ENCODE measurements around a stretch of chr16.

GRCh38 chr16:11497944-11498197, 29.2 kb downstream of the ENSG00000188897 start:
- PRO-cap: unidirectional peak, plus-strand start at chr16:11498104

DNA sequence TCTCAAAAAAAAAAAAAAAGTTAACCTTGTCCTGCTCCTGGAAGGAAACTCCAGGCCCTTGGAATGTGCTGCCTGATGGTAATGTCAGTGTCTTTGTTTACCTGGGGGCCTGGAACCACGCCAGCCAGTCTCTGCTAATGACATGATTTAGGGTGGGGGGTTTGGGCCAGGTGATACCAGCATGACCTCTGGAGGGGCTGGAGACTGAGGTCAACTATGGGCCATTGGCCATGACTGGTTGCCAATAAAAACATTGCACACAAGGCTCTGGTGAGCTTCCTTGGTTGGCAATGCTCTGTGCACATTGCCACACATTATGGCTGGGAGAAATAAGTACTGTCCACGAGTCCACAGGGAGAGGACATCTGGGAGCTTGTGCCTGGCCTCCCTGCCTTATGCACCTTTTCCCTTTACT, 7.2 kb upstream of the ENSG00000188897 start:
- PRO-cap: no peak

- PRO-cap: no peak
Observed at GRCh38 chr16:11545333-11545823, 18.3 kb upstream of the ENSG00000188897 start.

DNA sequence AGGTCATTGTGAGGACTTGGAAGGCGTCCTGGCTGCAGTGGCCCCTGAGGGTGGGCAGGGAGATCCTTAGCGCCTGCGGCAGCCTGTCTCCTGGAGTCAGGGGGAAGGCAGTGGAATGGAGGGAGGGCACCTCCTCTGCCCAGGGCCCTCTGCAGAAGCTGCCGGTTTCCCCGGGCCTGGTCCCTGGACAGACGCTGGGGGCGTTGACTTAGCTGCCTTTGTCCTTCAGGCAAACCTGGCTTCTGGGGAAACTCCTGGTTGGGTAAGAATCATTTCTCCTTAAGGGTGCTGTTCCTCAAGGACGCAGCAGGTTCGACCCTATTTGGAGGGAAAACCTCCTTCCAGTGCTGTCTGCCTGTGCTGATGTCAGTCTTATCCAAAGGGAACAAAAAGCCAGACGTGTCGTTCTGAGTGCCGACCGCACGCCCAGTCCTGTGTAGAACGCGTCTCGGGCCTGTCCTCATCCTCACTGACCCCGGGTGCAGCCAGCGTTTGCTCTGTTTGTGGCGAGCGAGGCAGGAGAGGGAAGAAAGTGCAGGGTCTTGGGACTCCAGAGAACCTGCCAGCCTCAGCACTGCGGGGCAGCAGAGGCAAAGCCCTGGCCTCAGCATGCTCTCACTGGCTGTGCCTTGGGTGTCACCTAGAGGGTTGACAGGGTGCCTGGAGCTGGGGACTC, 5.7 kb downstream of the SNN start:
- PRO-cap: no peak

GRCh38 chr16:11679294-11680036, 11.2 kb downstream of the SNN start:
- PRO-cap: no peak

DNA sequence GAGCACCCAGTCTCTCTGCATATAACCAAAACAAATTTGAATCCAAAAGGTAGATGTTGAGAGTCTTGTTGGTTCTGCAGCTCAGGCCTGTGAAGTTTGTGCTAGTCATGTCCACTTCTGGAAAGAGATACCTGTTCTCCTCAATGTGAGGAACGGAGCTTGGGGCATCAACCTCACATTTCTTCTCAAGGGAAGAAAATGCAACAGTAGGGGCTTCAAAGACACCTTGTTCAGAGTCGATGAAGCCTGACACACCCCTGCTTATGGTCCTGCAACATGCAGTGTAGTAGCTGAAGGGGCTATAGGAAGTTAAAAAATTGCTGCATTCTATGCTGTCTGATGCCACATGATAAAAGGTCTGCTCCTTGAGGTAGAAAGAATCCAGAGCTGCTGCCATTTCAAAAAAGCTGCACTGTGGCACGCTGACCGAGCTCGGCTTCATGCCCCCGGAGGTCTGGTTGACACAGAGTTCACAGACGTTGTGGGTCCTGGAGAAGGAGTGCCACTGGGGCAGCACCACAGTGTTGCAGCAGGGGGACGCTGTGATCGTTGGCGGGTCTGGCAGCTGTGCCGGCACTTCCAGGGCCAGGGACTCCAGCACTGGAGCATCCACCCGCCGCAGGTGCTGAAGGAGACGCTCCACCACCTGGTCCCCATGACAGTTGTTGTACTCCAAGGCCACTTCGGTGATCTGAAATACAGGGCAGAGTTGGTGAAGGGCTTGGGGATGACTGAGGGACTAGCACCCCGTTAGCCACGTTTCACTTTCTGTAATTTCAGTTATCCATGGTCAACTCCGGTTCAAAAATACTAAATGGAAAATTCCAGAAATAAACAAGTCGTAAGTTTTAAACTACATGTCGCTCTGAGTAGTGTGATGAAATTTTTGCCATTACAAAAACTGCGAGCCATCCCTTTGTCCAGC, 23.4 kb downstream of the SNN start:
- PRO-cap: no peak

DNA sequence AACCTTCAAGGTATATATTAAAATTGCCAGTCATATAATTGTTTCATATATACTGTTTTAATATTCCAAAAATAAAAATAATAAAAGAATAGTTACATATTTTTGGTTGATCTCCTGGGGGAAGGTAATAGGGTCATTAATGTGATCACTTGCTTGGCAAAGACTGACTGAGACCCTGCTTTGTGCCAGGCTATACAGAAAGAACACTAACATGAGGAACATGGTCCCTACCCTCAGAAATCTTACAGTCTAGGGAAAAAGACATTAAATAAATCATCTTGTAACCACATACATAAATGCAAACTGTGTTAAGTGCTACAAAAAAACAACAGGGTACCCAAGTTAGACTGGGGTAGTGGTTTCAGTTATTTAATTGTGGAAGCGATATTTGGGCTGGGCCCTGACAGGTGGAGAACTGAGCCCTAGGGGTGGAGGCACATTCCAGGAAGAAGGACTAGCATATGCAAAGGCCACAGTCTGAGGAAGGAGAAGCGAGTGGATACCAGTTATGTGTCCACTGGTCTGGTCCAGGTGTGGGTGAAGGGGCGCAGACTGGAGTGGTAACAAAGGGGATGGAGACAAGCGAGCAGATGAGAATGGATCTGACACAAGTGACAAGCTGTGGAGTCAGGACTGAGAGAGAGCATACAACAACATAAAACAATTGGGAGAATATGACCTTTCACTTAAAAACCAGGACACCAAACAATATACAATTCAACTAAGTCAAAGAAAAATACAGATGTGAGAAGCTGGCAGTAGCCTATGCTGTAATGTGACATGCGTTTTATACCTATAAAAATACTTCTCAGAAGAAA, 22.9 kb downstream of the TXNDC11 start:
- PRO-cap: no peak

- PRO-cap: bidirectional peak, plus-strand start at chr16:11784022, minus-strand start at chr16:11783880
Observed at GRCh38 chr16:11783273-11784322, 13.5 kb downstream of the ZC3H7A start.

DNA sequence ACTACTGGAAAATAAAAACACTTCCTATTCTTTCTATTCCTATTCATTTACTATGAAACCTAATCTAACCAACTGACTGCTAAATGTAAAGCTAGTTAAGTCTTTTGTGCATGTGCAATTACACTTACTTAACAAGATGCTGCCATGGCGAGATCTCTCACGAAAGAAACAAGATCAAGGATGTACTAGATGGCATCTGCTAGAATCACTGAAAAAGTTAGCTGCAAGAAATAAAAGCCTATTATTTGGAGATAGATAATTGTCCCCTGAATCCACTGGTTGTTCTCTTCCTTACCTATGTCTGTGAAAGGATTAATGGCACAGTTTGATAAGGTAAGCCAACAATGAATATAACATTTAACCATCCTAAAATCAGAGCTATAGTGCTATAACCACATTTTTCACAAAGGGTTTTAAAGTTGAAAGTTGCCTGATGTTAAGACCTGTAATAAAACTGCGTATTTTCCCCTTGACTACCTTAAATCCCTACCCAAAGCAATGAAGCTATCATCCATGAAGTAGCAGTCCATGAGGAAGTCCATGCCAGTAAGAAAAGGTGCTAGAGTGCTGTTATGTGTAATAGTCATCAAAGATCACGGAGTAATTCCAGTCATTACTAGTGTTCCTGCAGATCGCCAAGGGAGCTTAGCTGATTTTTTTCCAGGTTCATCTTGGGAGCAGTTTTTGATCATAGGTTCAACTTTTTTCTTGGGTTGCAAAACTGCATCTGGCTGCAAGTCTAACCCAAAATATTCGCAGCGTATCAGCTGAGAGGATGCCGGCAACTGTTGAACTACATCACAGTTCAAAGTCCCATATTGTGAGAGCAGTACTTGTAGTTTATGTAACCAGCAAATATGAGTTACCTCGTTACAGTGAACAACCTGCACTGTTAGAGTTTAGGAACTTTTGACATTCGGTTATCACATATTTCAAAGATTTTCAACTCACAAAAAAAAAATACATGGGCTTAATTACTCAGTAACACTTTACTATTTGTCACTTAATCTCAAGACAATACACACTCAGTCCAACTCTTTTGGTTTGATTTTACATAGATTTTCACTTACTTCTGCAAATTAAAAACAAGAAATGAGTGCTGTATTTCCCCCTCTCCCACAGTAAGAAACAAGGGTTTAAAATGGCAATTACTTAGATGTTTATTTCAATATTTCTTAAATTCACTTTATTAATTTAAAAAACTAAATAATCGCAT, 18.2 kb upstream of the RSL1D1 start:
- PRO-cap: no peak

DNA sequence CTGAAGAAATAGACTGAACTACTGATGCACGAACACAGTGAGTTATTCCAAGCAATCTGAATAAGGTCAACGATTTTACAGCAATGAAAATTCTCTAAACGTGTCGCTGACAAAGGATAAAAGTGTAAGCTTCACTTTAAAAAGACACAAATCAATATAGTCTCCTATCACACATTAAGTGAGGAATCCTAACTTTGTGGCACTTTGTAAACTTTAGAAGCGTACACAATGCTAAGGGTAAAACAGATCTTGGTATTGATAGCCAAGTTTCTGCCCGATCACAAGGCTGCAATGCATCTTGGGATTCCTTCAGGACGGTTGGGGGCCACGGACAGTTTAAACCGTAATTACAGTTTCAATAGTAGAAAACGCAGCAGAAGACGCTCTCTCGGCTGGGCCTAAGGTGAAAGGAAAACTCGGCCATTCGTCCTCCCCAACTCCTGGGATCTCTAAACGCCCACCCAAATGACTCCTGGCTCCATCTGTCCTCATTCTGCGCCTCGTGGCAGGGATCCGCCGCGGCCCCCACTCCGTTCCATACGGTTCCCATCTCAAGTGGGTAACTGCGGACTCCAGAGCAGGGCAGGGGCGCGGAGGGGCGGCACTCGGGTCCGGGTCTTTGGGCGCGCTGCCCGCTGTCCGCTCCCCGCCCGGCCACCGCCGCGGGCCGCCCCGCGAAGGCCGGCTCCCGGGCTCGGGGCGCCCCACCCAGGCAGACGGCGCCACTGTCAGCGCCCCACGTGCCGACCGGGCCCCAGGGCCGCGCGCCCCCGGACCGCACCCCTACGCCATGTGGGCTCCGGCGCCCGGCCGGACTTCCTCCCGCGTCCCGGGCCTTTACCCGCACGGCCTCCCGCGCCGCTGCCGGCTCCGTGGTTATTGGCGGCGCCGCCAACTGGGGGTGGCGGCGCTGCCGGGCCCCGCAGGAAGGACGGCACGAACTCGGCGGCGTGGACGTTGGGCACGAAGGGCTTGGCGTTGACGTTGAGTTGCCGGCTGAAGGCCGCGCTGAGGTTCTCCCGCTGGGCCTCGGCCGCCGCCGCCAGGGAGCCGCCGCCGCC, 898 bp downstream of the GSPT1 start:
- PRO-cap: unidirectional peak, plus-strand start at position 373 of the sequence; unidirectional peak, minus-strand start at position 680 of the sequence

GRCh38 chr16:12041535-12041921, 65.0 kb downstream of the SNX29 start:
- PRO-cap: no peak

- PRO-cap: no peak
Observed at GRCh38 chr16:12088083-12088623, 111.6 kb downstream of the SNX29 start.

GRCh38 chr16:12091564-12092064, 115.1 kb downstream of the SNX29 start:
- PRO-cap: no peak

GRCh38 chr16:12346924-12347253, 370.4 kb downstream of the SNX29 start:
- PRO-cap: no peak

DNA sequence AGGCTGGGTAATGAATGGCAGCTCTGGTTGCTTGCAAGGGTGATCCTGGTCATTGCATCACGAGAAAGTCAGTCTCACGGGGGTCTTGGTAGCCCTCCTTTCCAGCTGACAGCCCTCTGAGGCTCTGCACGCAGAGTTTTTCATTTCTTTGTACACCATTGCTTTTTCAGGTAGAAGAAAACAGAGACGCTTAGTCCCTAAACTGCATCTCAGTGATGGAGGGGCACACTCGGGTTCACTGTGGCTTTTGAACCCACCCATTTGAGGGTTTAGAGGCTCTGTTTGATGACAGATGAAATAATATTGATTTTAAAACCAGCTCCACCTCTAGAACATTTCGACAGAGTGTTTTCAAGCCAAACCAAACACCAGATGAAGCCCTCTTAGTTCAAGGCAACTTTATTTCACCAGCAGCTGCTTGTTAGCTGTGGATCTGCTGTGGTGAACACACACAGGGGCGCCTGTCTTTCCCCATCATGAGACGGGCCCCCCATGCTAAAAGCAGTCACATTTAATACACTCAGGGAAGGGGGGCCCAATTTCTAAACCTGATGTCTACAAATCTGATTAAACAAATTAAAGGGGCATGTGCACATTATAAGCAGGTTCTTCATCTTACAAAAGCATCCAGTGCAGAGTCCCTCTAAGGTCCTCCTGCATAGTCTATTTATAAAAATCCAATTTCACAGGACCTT, 49.6 kb downstream of the CPPED1 start:
- PRO-cap: no peak

- PRO-cap: no peak
Observed at GRCh38 chr16:13779563-13780043, 140.4 kb upstream of the ERCC4 start.

- PRO-cap: no peak
Observed at GRCh38 chr16:13937434-13937787, 17.5 kb downstream of the ERCC4 start.

DNA sequence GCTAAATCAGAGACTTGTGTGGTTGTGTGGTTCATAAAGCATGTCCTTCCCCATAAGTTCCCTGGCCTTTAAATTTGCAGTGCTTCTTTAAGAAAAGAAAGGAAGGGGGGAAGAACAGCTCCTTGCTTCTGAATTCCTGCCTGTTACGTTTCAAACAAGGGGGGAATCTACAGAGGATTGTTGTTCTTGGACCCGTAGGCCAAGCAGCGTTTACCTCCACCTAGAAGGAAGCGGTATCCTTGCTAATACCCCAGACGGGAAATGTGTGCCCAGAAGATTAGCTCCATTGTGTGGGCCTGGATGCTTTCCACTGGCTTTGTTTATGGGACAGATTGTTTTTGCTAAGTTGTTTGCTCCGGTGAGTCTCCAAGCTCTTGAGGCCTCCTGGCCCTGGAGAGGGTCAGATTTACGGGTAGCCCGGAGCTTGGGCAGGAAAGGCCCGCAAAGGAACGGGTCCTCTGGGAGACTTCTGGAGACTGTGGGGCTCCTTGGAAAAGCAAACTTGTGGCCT, 28.5 kb upstream of the MRTFB start:
- PRO-cap: no peak

GRCh38 chr16:14056932-14057594, 14.1 kb upstream of the MRTFB start:
- PRO-cap: no peak

DNA sequence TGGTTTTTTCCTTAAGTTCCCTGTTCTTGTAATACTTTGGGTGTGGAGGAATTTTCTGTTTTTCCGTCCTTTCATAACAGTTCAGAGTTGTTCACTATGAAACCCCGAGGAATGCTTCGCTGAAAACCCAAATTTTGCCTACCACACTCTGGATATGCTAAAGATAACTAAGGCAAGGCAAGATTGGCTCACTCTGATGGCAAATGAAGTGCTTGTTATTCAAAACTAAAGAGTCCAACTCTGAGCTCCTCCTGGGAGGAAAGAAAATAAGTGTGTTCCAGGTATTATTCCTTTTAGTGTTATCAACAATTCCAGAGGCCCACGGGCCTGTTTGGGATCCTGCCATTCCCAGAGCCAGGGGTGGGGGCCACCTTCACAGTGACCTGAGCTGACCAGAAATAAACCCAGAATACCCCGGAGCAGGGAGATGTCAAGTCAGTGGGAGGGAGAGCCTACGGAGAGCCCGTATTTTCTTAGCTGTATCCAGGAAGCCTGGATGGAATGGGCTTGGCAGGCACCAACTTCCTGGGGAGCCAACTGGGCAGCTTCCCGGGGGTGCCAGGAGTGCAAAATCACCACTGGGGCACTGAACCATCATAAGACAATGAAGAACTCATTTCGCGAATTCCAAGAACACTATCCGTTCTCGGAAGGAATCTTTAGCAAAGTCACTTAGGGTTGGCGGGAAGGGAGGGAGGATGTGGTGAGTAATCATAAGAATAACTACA, 13.3 kb upstream of the MRTFB start:
- PRO-cap: no peak

All from SUDHL5 (cell line).